SK-N-MC (cell line): ENCODE measurements around a stretch of chr5.

DNA sequence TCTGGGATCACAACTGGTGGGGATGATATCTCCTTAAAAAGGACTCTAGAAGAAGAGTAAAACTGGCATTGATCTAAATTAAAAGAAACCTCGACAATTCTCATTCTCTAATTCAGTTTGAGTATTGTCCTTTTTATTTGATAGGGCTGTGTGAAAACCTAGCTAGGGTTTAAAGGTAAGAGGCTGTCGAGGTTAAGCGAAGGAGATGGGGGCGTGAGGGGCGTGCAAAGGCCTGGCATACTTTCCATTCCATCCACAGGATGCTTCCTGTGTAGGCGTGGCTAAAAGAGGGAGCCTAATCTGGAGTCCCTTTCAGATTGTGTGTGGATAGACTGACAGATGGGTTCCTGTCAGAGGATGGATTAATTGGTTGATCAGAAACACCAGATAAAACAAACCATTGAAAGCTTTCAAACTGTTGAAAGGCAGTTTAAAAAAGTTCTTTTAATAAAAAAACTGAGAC lies 1.1 kb upstream of the ELL2 start:
- RRBS, result no CpG with 5 or more reads among the region's 6 CpGs

DNA sequence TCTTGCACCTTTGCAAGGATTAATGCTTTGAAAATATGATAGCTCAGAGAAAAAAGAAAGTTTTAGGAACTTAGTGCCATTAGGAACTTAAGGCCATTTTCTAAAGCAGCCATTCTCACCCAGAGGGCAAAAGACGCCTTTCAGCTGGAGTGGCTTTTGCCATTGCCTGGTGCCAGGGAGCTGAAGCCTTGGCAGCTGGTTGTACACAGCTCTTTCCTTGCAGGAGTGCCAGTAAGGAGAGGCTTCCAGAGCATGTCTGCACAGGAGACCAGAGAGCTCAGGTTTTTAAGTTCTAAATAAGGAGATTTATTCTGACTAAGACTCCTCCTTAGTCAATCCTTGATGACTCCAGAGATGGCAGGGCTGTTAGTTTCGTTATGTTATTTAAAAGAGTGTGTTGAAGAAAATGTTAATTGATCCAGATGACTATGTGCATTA lies 151.9 kb upstream of the ELL2 start:
- RRBS, result no CpG with 5 or more reads among the region's 2 CpGs

DNA sequence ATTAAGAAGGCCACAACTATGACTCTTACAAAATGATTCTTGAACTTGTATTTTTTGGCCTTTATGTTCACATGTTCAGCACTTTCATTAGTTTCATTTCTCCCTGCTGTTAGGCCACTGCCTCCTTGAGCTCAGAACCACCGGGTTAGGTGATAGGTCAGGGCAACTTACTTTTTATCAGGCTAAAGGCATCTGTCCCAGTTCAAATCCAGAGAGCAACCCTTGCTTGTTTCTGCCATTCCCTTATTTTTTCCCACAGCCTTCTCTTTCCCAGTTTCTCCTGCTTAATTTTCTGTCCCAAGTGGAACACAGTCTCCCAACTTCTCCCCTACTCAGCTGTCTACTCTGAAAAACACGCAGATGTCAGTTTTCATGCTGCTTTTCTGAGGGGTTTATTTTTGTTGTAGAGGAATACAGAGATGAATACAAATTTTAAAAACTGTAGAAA lies 235.4 kb upstream of the ELL2 start:
- RRBS, result no CpG with 5 or more reads among the region's 2 CpGs

DNA sequence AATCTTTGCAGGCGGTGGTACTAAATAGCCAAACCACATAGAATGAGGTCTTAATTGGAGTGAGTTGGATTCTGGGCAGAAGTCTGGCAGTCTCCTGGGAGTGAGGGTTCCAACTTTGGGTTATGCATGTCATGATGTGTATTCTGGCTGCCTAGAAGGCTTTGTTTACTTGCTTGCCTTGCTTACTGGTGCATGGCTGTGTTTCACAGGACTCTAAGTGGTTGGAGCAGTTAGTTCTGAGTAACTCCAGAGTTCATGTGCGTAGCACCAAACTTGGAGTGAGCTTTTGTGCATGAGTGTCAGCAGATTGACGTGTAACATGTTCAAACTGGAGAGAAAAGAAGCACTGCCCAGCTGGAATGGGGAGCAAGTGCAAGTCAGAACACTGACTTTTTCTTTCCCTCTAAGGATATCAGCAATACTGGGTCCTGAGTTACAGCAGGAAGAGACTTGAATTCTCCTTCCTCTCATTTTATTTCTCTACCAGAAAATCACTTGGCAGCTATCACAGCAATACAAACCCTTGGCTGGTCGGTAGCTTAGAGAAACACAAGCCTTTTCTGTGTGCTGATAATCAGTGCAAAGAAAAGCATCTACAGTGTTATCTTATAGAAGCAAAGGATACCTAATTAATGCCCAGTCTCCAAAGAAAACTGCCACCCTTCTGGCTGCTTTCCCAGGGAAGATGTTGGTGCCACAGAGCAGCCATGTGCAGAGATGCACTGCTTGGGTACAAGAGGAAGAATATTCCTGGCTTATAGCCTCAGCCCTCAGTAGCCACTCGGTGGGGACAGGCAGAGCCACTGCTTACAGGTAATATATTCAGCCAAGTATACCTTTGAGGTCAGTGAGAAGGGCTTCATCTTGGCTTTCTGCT lies 185.6 kb downstream of the PCSK1 start:
- RRBS, result no CpG with 5 or more reads among the region's 5 CpGs

- RRBS, result no CpG with 5 or more reads among the region's 4 CpGs
Measured at GRCh38 chr5:96537161-96537847, 104.3 kb upstream of the PCSK1 start.

GRCh38 chr5:96567062-96567688 lies 95.0 kb upstream of the CAST start:
- RRBS, result no CpG with 5 or more reads among the region's 6 CpGs

GRCh38 chr5:96582273-96582876 lies 79.8 kb upstream of the CAST start:
- RRBS, result no CpG with 5 or more reads among the region's 11 CpGs

DNA sequence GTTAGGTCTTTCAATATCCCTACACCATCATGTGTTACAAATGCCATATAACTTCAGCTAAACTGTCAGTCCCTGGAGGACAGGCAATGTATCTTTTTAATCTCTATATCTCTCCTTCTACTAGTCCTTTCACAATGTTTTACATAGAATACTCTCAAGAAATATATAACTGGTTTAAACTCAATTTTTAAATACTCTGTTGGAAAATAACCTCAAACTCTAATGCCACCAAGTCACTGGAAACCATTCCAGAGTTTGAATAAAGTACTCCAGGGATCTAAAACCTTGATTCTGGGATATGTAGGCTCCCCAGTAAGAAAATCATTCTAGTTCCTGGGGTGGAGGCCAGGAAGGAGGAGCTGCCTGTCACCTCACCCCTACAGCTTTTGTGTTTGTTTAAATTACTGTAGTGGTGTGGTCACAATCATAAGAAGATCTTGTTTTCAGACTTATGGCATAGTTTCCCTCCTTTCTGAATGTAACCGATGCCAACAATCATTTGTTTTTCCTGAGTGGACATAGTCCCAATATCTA lies 1.8 kb upstream of the CAST start:
- RRBS, result no CpG with 5 or more reads among the region's 1 CpG

- RRBS, result 1% methylated on average over 21 of the region's 63 CpGs
Measured at GRCh38 chr5:96662748-96663608, 802 bp downstream of the CAST start.

GRCh38 chr5:96774907-96776004 lies 32.5 kb downstream of the ERAP1 start:
- RRBS, result 82% methylated on average over 3 of the region's 17 CpGs

DNA sequence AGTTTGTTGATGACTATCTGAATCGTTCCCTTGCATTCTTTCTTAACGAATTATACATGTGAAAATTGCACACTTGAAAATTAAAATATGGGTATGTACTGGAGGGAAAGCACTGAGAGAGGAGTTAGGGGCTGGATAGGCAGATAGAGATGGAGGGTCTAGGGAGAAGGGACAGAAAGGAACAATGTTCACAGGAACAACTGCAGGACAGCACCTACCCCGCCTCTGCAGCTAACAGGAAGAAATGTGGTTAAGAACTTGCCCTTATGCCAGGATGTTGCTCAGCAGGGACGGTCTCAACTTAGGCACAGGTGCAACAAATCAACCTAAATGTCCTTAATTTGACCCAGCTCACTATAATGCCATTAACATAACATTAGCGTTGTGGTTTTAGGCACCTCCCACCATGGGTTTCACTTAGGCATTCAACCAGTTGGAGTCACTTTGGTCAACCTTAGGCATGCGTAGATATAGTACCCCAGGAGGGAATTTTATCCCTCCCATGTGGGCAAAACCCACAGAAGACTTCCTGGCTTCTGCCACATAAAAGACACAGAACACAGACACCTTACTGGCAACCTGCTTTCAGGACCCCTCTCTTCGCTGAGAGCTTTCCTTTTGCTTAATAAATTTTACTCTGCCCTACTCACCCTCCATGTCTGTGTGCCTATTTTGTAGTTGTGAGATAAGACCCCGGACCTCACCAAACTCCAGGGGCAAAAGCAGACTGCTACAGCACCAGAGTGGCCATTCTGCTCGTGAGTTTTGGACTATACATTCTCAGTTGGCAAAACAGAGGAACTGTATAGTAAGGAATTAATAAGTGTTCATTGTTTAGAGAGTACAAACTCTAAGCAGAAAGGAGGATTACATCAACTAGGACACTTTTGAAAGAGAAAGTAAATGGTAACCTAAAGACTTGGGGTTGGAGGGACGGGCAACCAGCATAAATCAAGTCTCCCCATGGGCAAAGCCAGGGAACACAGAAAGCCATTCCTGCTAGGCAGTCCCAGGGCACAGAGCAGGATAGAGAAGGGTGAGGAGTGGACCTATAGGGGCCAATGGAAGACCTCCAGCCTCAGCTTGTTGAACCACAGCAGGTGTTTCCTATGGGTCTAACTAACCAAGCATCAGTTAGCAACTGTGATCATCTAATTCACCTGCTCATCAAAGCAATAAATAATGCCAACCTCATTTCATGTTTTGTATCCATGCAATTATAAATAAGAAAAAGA lies 8.9 kb upstream of the ERAP1 start:
- RRBS, result no CpG with 5 or more reads among the region's 10 CpGs

- RRBS, result no CpG with 5 or more reads among the region's 3 CpGs
Measured at GRCh38 chr5:97165627-97166292, 17.3 kb downstream of the RIOK2 start.

GRCh38 chr5:97336876-97337327 lies 153.9 kb upstream of the RIOK2 start:
- RRBS, result no CpG with 5 or more reads among the region's 2 CpGs

- RRBS, result 3% methylated on average over 7 of the region's 28 CpGs
Measured at GRCh38 chr5:98768704-98769043, 4.8 kb upstream of the RGMB start.

DNA sequence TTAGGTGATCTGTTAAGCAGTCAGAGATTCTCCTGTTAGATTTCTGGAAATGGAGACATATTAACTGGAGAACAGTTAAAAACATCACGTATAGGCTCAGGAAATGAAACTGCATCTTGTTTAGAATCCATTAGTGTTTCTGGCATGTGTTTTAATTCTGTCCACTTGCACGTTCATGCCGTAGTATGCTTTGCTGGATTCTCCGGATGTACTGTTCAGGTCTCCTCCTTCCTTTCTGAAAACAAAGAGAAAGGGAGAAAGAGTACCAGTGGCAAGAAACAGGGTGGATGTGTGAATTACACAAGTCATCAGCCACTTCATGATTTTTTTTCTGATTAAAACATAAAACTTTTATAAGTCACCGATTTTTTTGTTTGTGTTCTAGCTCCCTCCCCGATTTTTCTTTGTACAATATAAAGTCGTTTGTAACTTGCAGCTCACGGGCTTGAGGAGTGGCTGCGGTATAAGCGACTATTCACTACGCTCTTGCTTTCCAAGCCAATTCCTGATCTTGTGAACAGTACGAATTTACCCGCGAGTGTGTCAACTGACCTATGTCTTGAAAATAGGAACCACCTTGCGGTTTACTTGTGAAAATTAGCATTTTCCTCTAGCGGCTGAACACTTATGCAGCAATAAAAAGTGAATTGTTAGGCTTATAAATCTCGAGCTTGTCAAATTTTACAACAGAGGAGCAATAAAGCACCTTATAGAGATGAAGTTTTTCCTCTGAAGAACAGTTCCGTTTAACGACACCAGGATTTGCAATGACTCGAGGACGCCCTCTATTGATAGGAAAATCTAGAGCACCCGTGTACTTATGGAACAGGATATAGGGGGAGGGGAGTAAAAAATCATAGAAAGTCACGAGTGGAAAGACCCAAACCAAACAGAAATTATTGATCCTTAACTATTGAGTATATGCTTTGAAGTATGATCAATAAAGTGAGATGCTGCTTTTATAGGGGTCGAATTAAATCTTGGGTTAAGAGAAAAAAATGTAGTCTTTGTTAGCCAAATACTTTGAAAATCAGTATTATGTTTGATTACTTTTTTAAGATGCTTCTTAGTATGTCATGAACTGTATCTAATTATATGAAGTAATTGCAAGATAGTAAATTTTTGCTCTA lies 2.1 kb upstream of the RGMB start:
- RRBS, result no CpG with 5 or more reads among the region's 24 CpGs

DNA sequence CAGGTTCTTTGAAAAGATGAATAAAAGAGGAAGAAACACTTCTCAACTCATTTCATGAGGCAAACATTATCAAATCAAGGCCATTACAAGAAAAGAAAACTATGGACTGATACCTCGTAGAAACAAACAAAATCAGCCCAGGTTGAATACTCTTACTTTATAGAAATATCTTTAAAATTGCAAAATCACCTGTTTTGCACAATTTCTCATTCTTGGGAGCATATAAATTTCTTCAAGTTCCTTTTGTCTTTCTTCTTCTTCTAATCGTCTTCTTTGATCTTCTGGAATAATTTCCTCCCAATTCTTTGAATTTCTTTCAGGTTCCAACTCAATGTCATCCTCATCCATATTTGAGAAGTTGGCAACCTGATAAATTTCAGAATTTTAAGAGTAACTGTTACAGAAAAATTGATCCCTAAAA lies 49.4 kb downstream of the CHD1 start:
- RRBS, result no CpG with 5 or more reads among the region's 2 CpGs

DNA sequence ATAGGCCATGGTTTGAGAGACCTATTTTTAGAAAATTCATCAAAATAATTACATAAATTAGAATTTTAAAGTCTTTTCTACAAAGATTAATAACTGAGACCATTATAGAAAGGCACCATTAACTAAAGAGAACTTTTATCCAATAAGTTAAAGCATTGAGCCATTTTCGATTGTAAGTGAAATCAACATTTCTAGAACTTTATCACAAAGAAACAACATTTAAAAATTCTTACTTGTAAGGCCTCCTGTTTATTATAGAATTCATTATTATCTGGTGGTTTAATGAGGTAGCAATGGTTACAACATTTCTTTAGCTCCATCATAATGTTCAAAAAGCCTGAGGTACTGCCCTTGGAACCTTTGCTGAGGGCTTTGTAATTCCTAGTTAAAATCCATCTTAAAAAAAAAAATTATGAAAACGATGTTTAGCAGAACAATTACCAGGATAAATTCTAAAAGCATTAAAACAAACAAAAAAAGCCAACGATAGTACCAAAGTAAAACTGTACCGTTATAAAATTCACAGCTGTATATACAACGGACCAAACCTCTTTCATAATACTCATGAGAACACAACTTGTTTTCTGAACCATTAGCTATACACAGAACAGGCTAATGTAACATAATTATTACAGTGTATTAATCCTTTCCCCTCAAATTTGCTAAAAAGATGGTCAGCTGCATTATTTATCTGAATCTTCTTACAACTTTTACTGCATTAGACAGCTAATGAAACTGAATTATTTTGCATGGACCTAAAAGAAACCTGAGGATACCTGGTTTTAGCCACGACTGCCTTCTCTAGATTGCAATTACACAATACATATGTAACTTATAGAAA lies 39.7 kb downstream of the CHD1 start:
- RRBS, result no CpG with 5 or more reads among the region's 6 CpGs

GRCh38 chr5:100108899-100109188 lies 426.3 kb upstream of the FAM174A start:
- RRBS, result no CpG with 5 or more reads among the region's 3 CpGs

DNA sequence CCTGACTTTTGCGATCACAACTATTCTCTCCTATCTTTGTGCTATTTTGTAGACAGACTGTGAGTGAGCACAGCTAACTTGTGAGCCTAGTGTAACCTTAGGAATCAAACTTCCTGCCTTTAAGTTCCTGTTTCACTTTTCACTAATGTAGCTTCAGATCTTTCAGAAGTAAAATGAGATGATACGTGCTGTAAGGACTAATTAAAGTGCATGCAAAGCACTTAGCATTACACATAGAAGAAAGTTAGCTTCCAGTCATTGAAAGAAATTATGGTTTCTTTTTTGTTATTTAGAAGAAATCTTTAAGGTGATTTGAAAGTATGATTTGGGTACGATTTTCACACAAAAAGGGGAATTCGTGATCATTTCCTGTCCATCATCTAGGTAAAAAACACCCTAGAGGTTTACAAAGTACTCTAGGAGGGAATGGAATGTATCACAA lies 122.7 kb downstream of the ST8SIA4 start:
- RRBS, result no CpG with 5 or more reads among the region's 4 CpGs

DNA sequence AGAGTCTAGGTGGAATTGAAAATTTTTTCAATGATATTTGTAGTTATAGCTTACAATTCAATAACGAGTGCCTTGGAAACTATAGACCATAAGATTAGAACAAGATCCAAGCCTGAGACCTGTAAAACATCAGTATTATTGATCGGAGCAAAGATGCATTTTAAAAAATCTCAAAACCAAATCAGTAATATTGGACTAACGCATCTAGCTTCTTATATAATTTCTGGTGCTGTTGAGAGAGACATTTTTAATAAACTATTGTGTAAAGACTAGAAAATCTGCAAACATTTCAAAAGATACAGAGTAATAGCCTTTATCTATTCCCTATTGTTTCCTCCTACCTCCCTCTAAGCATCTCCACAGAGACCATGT lies 669.6 kb upstream of the ST8SIA4 start:
- RRBS, result no CpG with 5 or more reads among the region's 3 CpGs